ENCODE results near the genes OR4C46, OR5I1 and TMX2.

DNA sequence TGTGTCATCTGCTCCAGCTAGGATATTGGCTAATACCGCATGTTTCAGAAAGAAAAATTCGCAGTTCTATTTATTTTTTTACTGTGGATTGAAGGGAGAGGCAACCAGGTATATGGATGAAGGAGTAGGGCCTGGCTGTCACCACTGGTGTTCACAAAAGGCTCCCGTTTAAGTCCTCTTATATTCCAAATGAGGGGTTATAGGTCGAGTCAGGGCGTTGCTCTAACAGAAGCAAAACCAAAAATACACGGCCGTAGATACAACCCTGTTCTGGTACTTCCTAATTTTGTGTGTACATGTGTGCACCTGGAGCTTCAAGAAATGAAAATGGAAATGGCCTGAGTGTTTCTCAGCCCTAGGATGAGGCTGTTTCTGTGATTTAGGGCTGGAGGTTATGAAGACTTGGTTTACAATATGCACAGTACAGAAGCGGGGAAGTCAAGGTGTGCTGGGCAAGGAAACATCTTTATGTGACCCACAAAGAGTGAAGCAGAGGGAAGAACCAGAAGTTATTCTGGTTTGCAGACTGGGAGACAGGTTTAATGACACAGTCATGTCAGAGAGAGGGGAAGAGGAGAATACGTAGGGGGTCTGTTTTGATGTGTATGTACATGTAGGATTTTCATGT is 110.5 kb upstream of the OR4B1 start:
- RRBS = no CpG with 5 or more reads among the region's 9 CpGs

DNA sequence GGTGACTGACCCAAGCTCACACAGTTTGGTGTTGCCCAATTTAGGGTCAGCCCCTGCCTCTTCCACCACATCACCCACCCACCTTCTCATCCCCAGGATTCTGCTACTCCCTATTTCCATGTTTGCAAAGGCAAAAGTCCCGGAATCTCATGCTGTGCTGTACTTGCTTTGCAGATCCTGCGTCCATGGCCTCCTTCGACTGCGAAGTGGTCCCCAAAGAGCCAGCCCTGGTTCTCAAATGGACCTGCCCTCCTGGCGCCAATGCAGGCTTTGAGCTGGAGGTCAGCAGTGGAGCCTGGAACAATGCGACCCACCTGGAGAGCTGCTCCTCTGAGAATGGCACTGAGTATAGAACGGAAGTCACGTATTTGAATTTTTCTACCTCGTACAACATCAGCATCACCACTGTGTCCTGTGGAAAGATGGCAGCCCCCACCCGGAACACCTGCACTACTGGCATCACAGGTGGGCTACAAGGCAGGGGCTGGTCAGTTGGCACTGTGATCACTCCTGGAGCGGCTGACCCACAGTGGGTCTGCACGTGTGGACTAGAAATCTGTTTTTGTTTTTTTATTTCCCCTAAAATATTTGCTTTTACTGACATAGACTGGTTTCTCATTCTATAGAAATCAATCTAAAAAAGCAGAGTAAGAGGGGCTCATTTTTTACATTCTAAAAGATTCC is 77.2 kb upstream of the OR4B1 start:
- RRBS = no CpG with 5 or more reads among the region's 12 CpGs

DNA sequence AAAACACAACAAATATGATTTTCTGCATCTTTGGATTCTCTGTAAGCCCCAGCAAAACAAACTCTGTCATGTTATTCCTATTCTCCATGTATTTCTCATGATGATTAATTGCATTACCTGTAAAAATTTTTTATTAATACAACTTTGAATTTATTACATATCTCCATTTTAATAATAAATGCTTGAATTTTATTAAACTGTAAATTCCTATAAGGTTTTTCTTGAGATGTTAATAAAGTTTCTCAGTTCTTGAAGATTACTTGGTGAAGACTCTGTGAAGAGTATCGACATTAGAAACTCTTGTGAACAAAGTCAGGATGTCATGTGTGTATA is at the start of gene OR4C46:
Gene OR4C46, minus strand, starts transcription at position 88 of the 333 bp plus-strand sequence.
- RRBS = no CpG with 5 or more reads among the region's 1 CpG

DNA sequence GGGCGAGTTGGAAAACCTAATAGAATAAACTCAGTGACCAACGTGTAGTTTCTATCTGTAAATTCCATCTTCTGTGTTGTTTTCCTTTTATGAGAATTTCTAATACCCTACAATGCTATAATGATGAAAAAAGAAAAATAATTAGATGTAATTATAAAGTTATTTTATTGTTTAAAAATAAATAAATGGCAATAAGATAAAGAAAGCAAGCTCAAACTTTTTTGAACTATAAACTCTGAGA is at the start of gene OR5I1:
Gene OR5I1, minus strand, starts transcription at position 68 of the 241 bp plus-strand sequence.
- RRBS = no CpG with 5 or more reads among the region's 2 CpGs

- RRBS = no CpG with 5 or more reads among the region's 8 CpGs
Measured at GRCh38 chr11:57308255-57308840, 16.4 kb downstream of the TNKS1BP1 start.

- RRBS = 100% methylated on average over 3 of the region's 22 CpGs
Measured at GRCh38 chr11:57308841-57309705, 15.7 kb downstream of the TNKS1BP1 start.

- RRBS = no CpG with 5 or more reads among the region's 2 CpGs
Measured at GRCh38 chr11:57321159-57321506, 3.6 kb downstream of the TNKS1BP1 start.

- RRBS = no CpG with 5 or more reads among the region's 9 CpGs
Measured at GRCh38 chr11:57328115-57328822, 3.5 kb upstream of the TNKS1BP1 start.

- RRBS = 3% methylated on average over 23 of the region's 63 CpGs
Measured at GRCh38 chr11:57457795-57459116, 2.1 kb upstream of the RTN4RL2 start.

- RRBS = 3% methylated on average over 2 of the region's 26 CpGs
Measured at GRCh38 chr11:57459778-57460232, 523 bp upstream of the RTN4RL2 start.

DNA sequence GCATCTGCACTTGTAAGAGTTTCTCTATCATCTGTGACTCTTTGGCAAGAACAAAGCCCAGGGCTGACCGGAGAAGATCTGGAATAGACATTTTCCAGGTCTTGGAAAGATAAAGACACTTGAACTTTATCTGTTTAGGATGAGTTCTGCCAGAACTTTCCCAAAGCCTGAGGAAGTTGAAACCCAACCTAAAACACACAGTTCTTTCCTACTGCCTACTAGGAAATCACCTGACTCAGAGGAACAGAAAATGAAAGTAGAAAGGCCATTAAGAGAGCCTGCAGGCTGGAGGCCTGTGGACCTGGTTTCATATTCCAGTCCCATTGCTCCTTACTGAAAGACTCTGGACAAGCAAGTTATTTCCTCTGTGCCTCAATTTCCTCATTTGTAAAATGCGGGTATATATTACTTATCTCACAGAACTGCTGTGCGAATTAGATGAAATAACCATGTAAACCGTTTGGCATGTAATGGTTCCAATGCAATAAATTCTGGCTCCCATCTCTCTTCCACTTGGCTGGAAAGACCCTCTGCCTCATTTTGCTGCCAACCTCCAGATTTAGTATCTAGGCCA is 1.3 kb downstream of the UBE2L6 start:
- RRBS = no CpG with 5 or more reads among the region's 4 CpGs

- RRBS = no CpG with 5 or more reads among the region's 3 CpGs
Measured at GRCh38 chr11:57616415-57616854, 18.9 kb downstream of the SERPING1 start.

GRCh38 chr11:57652688-57653318 is 3.1 kb upstream of the YPEL4 start:
- RRBS = no CpG with 5 or more reads among the region's 5 CpGs

- RRBS = no CpG with 5 or more reads among the region's 9 CpGs
Measured at GRCh38 chr11:57672381-57673276, 4.7 kb downstream of the ZDHHC5 start.

DNA sequence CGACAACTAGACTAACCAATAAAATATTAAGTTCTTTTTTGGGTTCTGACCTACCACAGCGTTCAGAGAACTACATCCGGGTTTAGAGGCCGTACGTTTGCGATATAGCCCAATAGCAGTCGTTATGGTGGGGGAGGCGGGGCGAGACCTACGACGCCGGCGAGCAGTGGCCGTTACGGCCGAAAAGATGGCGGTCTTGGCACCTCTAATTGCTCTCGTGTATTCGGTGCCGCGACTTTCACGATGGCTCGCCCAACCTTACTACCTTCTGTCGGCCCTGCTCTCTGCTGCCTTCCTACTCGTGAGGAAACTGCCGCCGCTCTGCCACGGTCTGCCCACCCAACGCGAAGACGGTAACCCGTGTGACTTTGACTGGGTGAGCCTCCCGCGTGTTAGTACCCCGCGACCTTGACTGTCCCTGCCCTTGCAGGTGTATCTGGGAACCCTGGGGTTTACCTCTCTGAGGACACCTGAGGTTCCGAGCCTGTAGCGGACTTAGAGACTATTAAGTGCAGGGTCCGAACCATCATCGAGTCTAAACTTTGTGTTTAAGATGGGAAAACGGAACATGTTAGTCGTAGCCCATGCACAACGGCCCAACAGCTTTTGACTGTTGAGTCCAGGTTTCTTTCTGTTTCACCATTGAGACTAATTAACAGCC is at the start of gene TMX2:
Gene TMX2, plus strand, starts transcription at position 162 of the 661 bp plus-strand sequence.
- RRBS = 4% methylated on average over 9 of the region's 43 CpGs

DNA sequence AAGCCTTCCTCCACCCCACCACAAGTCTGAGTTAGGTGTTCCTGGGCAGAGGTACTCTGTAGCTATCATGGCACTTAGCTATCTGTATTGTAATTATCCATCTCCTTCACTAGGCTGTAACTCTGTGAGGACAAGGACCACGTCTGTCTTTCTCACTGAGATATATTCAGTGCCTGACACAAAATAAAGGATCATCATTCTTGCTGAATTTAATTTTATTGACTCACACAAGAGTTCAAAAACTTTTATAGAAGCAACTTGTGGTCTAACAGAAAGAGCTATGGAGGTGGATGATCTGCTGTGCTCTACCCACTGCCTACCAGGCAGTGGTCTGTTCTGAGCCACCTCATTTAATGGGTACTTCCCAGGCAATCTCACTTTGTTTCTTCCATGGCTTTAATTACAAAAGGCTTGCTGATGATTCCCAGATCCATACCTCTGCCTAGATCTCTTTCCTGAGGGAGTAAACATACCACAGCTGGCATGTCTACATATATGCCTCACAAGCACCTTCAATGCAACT is 4.7 kb downstream of the BTBD18 start:
- RRBS = no CpG with 5 or more reads among the region's 1 CpG

DNA sequence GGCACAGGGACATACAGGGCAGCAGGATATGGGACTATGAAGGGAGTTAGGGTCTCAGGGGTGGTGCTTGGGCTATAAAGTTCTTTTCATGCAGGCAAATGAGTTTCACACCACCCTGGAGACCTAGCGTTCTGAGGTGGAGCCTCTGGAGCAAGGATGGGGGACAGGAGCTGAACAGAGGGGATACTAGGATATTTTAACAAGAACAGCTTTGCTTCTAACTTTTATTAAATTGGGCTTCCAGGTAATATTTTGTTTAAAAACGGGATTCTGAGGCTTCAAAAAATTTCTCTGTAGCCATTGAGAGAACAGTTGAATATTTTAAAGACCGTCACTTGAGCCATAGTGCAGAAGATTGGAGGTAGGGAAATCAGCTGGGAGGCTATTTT is 71.5 kb downstream of the CTNND1 start:
- RRBS = no CpG with 5 or more reads among the region's 3 CpGs

DNA sequence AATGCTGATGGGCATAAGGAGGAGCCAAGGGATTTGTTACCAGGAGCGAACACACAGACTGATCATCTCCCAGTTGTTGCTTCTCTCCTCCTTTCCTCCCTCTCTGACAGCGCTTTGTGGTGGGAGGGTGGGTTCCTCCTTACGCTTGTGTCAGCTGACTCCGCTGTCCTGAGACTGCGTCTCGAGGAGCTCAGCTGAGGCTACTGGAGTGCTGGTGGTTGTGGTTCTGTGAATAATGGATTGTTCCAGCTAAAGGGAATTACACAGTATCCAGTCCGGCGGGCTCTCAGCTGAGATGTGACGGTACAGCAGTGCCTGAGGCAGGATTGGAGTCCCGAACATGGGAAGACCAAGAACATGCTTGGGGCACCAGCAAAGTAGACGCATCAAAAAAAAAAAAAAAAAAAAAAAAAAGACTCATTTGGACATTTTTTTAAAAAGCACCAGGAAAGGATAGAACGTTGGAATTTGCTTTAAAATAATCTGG is 113.4 kb downstream of the CTNND1 start:
- RRBS = no CpG with 5 or more reads among the region's 12 CpGs